Omental fat pad (tissue), 4 donors: ENCODE measurements around a stretch of chr20.

DNA sequence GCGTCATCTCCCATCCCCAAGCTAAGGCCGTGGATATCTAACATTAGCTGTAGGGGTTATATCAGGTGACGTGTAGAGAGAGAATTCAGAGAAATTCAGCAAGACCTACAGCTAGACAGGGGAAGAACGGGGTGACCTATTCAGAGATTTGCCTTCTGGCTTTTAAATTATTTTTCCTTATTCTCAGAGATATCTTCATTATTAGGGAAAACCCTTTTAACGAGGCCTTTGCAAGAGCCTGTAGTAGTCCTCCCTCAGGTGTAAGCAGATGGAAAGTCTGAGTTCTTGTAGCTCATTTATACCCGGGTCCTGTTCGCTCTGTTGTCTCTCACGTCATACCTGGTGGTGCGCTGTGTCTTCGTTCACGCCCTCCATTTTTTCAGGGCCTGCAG lies 75.0 kb downstream of the DHX35 start:
- PRO-cap, result no peak
- RAMPAGE, long total RNA, 4 experiments, result no peak in any of the 4 experiments

- PRO-cap, result no peak
- RAMPAGE, long total RNA, 4 experiments, result no peak in any of the 4 experiments
Measured at GRCh38 chr20:39042479-39042955, 80.4 kb downstream of the DHX35 start.

- PRO-cap, result no peak
- RAMPAGE, long total RNA, 4 experiments, result no peak in any of the 4 experiments
Measured at GRCh38 chr20:39757482-39757681, 795.2 kb downstream of the DHX35 start.

DNA sequence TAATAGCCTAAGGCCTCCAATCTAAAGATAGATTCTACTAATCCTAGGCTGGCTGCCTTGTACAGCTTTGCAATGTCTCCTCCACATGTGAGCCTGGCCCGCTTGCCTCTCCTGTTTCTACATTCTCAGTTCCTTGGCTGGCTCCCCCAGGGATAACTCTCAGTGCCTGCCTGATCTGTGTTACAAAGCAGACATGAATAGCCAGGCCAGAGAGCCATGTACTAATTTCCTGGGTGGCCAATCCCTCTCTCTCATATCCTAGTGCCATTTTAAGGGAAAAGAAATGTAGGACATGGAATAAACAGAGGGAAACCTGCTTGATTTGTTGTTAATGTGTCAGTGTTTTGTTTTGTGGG lies 702.9 kb downstream of the MAFB start:
- PRO-cap, result no peak
- RAMPAGE, long total RNA, 4 experiments, result no peak in any of the 4 experiments

GRCh38 chr20:41017658-41018197 lies 10.9 kb upstream of the TOP1 start:
- PRO-cap, result no peak
- RAMPAGE, long total RNA, 4 experiments, result no peak in any of the 4 experiments

- PRO-cap, result no peak
- RAMPAGE, long total RNA, 4 experiments, result no peak in any of the 4 experiments
Measured at GRCh38 chr20:41125738-41126319, 11.5 kb upstream of the PLCG1 start.

DNA sequence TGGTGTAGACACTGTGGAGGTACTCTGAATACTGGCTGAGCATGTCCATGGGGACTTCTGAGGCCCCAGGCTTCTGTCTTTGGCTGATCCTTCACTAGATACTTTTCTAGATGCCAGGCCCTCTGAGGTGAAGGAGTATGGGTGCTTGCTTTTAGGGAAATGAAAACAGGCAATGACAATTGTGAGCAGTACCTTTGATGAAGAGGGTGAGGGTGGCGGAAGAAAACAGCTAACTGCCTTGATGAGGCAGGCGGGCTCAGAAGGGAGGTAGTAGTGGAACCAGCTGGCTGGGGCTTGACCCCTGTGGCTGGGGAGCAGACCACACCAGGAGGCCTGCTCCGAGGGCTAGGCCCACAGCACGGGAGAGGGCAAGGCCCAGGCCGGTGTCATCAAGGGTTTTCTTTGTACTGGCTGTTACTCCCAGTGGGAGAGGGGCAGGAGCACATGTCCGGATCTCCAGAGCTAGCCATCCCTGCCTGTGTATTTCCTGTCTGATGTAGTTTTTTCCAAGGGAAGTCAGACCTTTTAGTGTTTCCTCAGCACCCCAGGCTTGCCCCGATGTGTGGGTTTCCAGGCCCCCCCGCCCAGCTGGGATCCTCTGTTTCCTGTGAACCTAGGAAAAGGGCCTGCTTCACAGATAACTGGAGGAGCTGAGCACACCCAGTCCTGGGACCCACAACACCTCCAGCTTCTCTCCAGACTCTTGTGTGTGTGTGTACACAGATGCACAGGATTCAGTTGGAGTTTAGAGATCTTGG lies 4.0 kb downstream of the PLCG1 start:
- PRO-cap, result no peak
- RAMPAGE, long total RNA, 4 experiments, result no peak in any of the 4 experiments

- PRO-cap, result no peak
- RAMPAGE, long total RNA, 4 experiments, result no peak in any of the 4 experiments
Measured at GRCh38 chr20:41191769-41192670, 54.7 kb downstream of the PLCG1 start.

DNA sequence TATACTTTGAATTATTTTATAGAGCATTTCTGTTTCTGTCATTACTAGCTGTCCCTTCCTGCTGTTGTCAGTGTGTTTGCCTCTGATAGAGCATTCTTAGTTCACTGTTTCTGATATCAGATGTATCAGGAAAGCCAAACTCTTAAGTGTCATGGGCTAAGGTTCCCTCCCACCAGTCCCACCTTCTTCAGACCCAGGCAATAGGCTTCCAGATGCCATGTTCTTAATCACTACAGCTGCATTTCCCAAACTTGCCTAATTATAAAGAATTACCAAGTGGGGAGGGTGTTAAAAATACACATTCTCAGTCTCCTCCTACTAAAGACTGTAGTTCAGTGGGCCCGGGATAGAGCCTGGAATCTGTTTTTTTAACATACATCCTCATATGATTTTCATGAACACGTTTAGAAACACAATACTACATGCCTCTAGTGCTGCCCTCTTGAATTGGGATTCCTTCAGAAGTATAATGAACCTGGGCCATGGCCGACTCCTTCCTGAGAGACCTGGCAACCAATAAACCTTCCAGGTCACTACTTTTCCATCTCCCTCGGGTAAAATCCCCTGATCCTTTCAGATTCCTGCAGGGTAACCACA lies 8.3 kb downstream of the ZHX3 start:
- PRO-cap, result no peak
- RAMPAGE, long total RNA, 4 experiments, result no peak in any of the 4 experiments

DNA sequence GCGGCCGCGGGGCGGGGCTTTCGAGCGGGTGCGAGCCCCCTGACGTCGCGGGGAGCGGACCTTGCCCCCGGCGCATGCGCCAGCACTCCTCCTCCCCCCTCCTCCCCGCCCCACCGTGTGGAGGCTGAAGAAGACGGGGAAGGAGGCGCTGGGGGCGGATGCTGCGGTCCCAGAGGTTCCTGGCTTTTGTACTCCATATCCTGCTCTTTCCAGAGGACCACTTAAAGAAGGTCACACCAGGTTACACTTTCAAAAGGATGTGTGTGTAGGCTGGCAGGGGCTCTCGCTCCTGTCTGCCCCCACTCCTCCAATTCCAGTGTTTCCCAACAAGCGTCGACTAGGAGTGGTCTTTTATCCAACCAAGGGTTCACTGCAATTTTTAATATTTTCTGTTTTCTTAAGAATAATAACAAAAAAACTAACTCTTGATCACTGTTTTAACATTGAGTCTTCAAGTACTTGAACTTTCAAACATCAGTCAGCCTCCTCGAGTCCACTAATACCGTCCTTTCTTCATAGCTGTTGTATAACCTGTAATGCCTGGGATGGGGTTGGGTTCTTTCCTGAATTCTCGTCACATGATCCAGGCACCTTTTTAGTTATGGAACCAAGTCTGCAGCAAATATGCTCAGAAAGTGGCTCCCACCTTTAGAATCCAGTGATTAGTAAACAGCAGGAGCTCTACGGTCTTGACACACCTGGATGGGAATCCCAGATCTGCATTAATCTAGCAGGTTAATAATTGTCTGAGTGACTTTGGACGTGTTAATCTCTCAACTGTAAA lies 475 bp upstream of the ZHX3 start:
- PRO-cap, result bidirectional peak, plus-strand start at position 128 of the sequence, minus-strand start outside the sequence
- RAMPAGE, long total RNA, 4 experiments, result no peak in any of the 4 experiments

DNA sequence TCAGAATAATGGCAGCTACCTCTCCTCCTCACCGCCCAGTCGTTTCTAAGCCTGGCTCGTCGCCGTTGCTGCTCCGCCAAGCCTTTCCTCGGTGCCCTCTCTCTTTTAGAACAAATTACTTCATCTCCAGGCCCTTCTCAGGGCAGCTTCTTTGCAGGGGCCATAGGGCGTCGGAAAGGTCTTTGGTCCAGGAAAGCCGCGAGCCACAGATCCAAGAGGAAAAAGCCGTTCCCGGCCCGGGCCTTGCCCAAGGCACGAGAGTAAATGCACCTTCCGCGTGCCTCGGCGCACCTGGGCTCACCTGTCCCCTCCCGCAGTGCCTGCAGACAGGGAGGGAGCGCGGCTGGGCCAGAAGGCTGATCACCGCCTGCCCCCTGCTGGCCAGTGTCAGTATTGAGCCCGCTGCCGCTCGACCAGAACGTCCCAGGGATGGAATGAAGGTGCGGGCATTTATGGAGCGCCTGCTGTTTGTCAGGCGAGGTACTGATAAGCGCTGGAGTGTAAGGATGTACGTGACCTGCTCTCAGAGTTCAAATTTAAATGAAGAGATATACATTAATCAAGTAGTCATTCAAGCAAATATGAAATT lies 727 bp upstream of the LPIN3 start:
- PRO-cap, result no peak
- RAMPAGE, long total RNA, 4 experiments, result no peak in any of the 4 experiments

DNA sequence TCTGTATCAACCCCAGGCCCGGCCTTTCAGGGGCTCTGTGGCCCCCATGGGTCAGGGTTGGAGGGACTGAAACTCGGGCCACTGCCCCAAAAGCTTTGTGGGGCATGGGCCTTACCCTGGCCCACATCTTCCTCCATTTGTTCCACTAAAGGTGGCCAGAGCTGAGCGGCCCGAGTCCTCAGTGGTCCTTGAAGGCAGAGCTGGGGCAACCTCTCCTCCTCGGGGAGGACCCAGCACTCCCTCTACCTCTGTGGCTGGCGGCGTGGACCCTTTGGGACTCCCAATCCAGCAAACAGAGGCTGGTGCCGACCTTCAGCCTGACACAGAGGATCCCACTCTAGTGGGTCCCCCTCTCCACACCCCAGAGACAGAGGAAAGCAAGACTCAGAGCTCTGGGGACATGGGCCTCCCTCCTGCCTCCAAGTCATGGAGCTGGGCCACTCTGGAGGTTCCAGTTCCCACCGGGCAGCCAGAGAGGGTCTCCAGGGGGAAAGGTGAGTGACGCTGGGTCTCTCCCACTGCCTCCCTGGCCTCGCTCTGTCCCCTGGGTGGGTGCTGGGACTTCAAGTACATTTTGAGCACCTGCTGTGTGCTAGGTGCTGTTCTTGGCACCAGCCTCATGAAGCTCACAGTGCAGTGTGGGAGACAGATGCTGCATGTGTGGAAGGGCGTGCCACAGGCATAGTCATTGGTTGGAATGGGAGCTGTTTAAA lies 9.4 kb downstream of the LPIN3 start:
- PRO-cap, result no peak
- RAMPAGE, long total RNA, 4 experiments, result no peak in any of the 4 experiments

DNA sequence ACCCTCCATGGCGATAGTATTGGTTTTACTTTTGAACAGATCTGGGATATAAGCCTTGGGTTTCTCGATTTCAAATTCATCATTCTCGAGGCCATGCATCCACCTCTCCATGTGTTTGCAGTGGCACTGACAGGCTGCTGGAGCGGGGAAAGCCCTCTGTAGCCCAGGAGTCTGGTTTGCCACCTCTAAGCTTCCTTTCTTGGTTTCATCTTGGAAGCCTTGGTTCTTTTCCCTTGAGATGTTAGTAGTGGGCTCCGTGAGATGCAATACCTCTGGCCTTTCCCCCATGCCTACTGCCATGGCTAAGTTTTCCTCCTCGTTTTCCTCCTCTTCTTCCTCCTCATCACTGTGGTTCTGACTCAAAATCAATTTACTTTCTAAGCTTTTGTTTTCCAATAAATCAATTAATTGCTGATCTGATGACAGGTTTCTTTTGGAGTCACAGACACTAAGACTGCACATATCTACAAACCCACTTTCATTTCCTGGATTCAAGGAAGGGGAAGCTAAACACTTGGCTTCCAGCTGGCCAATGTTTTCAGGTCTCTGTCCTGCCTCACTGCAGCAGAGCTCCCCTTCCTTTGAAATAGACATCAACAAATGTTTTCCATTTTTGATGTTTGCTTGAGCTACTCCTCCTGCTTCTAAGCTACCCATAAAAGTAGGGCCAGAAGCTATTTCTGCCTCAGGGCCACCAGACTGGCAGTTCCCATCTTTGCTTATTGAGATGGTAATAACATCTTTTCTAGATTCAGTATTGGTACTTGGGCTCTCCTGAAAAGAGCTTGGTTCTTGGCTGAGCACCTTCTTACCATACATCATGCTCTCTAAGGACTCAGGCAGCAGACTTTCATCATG lies 54.3 kb upstream of the EMILIN3 start:
- PRO-cap, result no peak
- RAMPAGE, long total RNA, 4 experiments, result no peak in any of the 4 experiments

- PRO-cap, result no peak
- RAMPAGE, long total RNA, 4 experiments, result no peak in any of the 4 experiments
Measured at GRCh38 chr20:41450883-41451151, 84.2 kb upstream of the EMILIN3 start.

- PRO-cap, result no peak
- RAMPAGE, long total RNA, 4 experiments, result no peak in any of the 4 experiments
Measured at GRCh38 chr20:41594396-41595229, 23.6 kb downstream of the CHD6 start.

- PRO-cap, result no peak
- RAMPAGE, long total RNA, 4 experiments, result no peak in any of the 4 experiments
Measured at GRCh38 chr20:41696371-41697083, 78.3 kb upstream of the CHD6 start.

DNA sequence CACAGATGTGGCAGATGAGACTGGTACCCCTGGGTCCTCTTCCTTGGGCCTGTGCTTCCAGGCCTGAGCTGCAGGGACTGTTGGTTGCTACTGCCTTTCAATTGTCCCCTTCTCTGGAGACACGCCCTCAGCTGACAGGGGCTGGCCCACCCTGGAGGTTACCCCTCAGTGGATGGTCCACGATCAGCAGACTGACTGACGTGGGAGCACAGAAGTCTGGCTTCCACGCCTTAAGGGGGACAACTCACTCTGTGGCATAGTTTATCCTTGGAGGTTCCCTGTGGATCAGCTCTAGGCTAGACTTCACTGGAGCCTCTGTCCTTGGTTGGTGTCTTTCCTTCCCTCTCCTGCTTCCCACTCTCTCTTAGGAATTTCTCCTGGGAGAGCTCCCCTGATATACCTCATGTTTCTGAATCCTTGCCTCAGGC lies 495.2 kb upstream of the CHD6 start:
- PRO-cap, result no peak
- RAMPAGE, long total RNA, 4 experiments, result no peak in any of the 4 experiments

- PRO-cap, result no peak
- RAMPAGE, long total RNA, 4 experiments, result no peak in any of the 4 experiments
Measured at GRCh38 chr20:42713741-42713960, 476.1 kb downstream of the PTPRT start.

- PRO-cap, result no peak
- RAMPAGE, long total RNA, 4 experiments, result no peak in any of the 4 experiments
Measured at GRCh38 chr20:43456602-43457134, 1.0 kb upstream of the SRSF6 start.

- PRO-cap, result no peak
- RAMPAGE, long total RNA, 4 experiments, result no peak in any of the 4 experiments
Measured at GRCh38 chr20:43513822-43514086, 6.3 kb downstream of the L3MBTL1 start.